HTR-8/SVneo (cell line): ENCODE data around the gene SLC1A7.

- RRBS: no CpG with 5 or more reads among the region's 5 CpGs
Measured at GRCh38 chr1:51793946-51794718, 84.4 kb downstream of the NRDC start.

- RRBS: no CpG with 5 or more reads among the region's 6 CpGs
Measured at GRCh38 chr1:51955621-51956194, 34.8 kb downstream of the RAB3B start.

GRCh38 chr1:52077753-52078218 is 21.7 kb downstream of the BTF3L4 start:
- RRBS: no CpG with 5 or more reads among the region's 3 CpGs

GRCh38 chr1:52314755-52315455 is 51.1 kb downstream of the CC2D1B start:
- RRBS: no CpG with 5 or more reads among the region's 13 CpGs

- RRBS: no CpG with 5 or more reads among the region's 3 CpGs
Measured at GRCh38 chr1:52477463-52477857, 73.1 kb downstream of the PRPF38A start.

DNA sequence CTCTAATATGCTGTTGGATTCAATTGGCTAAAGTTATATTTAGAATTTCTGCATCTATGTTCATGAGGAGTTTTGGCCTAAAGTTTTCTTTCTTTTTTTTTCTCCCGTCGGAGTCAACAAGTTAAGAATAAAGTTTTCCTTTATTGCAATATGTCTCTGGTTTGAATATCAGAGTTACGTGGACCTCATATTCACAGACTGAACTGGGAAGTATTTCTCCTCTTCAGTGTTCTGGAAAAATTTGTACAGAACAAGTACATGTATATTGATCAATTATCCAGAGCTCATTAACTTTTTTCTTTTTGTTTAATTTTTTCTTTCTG is 46.7 kb downstream of the TUT4 start:
- RRBS: no CpG with 5 or more reads among the region's 3 CpGs

GRCh38 chr1:52553323-52554022 is 581 bp upstream of the TUT4 start:
- RRBS: under 1% methylated on average over 16 of the region's 64 CpGs

- RRBS: no CpG with 5 or more reads among the region's 8 CpGs
Measured at GRCh38 chr1:52636487-52637477, 3.8 kb downstream of the SHISAL2A start.

GRCh38 chr1:52651942-52652492 is 19.0 kb downstream of the SHISAL2A start:
- RRBS: no CpG with 5 or more reads among the region's 2 CpGs

DNA sequence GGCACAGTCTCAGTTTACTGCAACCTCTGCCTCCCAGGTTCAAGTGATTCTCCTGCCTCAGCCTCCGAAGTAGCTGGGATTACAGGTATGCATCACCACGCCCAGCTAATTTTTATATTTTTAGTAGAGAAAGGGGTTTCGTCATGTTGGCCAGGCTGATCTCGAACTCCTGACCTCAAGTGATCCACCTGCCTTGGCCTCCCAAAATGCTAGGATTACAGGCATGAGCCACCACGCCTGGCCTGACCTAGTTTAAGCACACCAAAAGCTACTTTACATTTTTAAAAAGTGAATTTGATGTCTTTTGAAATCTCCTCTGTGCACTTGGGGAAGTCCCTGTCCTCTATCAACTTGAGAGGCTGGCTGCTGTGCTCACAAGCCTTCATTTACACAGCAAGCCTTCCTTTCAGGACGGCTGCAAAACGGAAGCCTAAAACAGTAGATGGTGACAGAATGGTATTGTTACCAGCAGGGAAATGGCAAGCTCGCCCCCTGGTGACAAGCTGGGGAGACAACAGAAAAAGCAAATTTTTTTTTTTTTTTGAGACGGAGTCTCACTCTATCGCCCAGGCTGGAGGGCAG is 12.1 kb downstream of the COA7 start:
- RRBS: no CpG with 5 or more reads among the region's 10 CpGs

- RRBS: no CpG with 5 or more reads among the region's 2 CpGs
Measured at GRCh38 chr1:52698688-52699004, 499 bp upstream of the COA7 start.

DNA sequence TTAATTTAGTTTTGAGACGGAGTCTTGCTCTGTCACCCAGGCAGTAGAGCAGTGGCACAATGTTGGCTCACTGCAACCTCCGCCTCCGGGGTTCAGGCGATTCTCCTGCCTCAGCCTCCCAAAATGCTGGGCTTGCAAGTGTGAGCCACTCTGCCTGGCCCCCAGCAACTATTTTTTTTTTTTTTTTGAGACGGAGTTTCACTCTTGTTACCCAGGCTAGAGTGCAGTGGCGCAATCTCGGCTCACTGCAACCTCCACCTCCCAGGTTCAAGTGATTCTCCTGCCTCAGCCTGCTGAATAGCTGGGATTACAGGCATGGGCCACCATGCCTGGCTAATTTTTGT is 23.8 kb downstream of the ZYG11B start:
- RRBS: no CpG with 5 or more reads among the region's 7 CpGs

DNA sequence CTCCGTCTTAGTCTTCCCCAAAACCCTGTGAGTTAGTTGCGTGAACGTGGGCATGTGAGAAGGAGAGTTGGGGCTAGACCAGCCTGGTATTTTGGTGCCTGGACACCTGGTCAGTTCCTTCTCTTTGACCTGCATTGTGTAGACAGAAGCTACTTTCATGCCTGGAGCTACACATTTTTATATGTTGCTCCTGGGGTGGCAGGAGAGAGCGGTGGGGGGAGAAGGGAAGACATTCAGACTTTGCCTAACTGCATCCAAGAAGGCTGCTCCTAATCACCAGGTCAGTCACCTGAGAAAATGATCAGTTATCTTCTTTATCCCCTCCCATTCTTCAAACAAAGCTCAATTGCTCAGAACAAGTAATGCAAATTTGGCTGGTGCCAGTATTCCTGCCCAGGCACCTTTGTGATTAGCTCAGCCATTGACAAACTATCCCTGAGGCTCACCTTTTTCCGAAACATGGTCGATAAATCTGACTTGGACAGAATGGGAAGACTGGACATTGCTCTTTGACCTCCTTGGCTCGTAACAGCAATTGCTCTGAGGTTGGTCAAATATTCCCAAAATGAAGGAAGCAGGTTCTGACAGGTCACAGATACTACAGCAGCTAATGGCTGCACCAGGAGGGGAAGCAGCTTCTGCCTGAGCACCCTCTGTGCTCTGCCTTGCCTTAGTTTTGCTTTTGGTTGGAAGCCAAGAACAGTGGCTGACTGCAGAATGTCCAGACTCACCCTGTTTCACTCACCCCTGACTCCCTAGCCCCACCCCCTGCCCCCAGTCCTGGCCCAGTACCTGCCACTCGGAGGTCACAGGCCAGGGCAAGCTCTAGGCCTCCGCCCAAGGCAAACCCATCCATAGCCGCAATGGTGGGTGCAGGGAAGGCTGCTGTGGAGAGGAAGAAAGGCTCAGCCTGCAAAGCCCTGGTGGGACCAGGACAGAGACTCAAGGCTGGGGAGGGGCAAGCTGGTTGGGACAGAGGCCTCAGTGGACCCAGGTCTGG is 15.5 kb downstream of the ECHDC2 start:
- RRBS: no CpG with 5 or more reads among the region's 10 CpGs

DNA sequence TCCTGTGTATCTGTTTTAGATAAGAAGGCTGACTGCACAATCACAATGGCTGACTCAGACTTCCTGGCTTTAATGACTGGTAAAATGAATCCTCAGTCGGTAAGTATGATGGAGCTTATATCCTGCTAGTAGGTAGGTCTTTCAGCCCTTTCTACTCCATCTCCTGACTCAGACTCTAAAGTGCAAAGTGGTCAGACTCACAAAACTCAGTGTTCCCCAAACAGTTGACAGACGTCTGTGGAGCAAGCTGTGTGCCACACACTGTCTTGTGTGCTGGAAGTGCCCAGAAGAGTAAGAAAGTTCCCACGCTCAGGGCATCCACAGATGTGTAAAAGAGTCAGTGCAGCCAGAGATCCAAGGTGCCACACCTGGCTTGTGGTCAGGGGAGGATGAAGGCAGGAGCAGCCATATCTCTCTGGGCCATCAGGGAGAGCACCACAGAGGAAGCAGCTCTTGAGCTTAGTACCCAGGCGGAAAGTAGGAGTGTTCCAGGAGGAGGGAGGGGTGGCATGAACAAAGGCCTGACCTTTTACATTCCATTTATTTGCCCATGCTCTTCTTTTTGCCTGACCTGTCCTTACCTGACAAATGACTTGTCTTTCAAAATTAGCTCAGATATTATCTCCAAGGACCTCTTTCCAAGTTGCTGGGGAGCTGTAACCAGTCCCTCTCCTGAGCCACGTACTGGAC is 14.0 kb upstream of the PODN start:
- RRBS: no CpG with 5 or more reads among the region's 5 CpGs

GRCh38 chr1:53142322-53142780 is at the start of gene SLC1A7:
Gene SLC1A7 (minus strand): TSS chr1:53142638.
- RRBS: no CpG with 5 or more reads among the region's 18 CpGs

DNA sequence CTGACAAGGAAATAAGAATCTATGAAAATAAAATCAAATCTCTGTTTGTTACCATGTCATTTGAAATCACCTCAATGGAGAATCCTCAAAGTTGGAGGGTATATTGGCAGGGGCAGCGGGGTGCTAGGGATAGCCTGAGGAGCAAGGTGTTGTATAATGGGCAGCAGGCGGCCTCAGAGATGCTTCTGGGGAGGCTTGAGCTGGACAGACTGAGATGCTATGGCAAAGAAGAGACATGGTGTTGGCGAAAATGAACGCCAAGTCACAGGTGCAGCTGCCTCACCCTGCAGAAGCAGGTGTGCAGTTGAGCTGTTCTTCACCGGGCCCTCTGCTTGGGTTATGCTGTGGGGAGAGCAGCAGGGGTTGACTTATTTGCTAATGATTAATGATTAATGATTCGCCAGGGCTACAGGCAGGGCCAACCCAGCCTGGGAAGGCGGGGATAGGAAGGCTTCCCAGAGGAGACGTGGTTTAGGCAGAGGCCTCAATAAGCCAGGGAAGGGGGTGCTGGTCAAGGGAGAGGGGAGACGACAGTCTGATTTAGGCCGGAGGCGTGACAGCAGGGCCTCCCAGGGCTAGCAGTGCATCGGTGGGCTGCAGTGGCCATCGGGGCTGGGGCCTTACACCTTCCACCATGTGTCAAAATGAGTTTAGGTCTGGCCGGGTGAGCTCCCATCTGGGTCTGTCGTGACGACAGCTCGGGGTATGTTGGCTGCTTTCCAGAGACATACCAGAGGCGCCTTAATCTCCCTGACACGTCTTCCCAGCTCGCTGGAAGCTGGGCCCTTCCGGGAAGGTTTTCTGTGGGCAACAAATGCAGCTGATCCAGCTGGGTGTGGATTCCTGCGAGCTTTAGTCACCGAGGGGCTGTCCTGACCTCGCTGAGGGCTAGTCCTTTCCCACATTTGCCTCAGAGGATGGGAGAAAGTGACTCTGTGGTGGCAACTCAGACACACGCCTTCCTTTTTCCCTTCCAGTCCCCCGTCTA is 3.5 kb upstream of the SLC1A7 start:
- RRBS: 1% methylated on average over 8 of the region's 26 CpGs

- RRBS: no CpG with 5 or more reads among the region's 3 CpGs
Measured at GRCh38 chr1:53198419-53198916, 1.8 kb downstream of the CPT2 start.

DNA sequence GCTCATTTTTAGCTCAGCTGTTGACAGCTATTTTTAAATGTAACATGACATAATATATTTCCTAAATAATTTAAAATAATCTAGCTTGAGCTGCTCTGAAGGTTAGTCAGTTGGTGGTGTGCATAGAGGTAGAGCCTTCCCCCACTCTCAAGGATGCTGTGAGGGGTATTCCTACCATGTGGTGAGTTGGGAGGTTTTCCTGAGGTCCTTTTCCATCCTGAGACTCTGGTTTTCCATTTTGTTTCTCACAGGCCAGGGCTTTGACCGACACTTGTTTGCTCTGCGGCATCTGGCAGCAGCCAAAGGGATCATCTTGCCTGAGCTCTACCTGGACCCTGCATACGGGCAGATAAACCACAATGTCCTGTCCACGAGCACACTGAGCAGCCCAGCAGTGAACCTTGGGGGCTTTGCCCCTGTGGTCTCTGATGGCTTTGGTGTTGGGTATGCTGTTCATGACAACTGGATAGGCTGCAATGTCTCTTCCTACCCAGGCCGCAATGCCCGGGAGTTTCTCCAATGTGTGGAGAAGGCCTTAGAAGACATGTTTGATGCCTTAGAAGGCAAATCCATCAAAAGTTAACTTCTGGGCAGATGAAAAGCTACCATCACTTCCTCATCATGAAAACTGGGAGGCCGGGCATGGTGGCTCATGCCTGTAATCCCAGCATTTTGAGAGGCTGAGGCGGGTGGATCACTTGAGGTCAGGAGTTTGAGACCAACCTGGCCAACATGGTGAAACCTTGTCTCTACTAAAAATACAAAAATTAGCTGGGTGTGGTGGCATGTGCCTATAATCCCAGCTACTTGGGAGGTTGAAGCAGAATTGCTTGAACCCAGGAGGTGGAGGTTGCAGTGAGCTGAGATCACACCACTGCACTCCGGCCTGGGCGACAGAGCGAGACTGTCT is 7.2 kb downstream of the CZIB start:
- RRBS: no CpG with 5 or more reads among the region's 11 CpGs

- RRBS: no CpG with 5 or more reads among the region's 6 CpGs
Measured at GRCh38 chr1:53225929-53227106, 5.9 kb upstream of the CZIB start.

GRCh38 chr1:53238109-53238395 is 266 bp downstream of the MAGOH start:
- RRBS: no CpG with 5 or more reads among the region's 18 CpGs